Measurements from ENCODE around the genes SLC22A1 and PRKN.

DNA sequence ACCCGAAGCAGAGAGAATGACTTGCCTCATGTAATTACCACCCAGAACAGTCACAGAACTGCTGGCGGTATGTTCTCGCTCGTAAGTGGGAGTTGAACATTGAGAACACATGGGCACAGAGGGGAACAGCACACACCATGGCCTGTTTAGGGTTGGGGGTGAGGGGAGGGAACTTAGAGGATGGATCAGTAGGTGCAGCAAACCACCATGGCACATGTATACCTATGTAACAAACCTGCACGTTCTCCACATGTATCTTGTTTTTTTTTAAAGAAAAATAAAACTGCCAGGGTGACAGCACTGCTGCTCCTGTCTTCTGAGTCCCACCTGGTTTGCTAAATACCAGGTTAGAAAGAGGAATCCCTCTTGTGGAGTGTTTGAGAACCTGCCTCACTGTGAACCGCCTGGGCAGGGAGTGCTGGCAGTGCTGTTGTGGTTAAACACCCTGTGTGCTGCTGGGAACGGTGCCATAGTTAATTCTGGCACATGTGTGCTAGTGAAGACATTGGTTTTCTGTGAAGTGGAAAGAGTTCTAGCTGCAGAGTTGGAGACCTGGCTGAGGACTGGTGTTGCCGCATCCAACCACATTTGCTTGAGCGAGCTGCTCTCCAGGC is 72.6 kb downstream of the IGF2R start:
- PRO-cap, result no peak
- RAMPAGE, long total RNA, 4 experiments, result no peak in any of the 4 experiments

DNA sequence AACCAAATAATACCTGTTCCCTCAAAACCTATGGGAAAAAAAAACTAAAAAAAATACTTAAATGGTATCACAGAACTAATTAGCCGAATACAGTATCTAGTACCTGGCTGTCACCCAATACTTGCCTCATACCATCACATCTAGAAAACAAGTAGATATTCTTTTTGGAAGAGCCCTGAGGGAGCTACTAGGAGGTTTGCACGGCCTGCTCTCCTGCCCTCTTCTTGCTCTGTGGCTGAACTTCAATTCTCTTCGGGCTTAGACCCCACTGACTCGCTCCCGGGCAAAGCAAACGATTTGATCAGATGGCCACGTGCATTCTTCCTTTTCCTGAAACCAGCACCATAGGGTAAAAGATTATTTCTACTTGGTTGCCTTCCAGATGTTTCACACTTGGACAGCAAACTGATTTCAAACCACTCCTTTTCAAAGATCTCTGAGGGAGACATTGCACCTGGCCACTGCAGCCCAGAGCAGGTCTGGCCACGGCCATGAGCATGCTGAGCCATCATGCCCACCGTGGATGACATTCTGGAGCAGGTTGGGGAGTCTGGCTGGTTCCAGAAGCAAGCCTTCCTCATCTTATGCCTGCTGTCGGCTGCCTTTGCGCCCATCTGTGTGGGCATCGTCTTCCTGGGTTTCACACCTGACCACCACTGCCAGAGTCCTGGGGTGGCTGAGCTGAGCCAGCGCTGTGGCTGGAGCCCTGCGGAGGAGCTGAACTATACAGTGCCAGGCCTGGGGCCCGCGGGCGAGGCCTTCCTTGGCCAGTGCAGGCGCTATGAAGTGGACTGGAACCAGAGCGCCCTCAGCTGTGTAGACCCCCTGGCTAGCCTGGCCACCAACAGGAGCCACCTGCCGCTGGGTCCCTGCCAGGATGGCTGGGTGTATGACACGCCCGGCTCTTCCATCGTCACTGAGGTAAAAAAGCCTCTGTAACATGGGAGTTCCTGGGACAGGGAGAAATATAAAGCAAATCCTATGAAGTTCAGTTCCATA is at the start of gene SLC22A1:
SLC22A1 (plus strand) TSS at position 390 of the 999 bp plus-strand sequence.
- PRO-cap, result no peak
- RAMPAGE, long total RNA, 4 experiments, result no peak in any of the 4 experiments

GRCh38 chr6:160123888-160124792 is 2.5 kb downstream of the SLC22A1 start:
- PRO-cap, result no peak
- RAMPAGE, long total RNA, 4 experiments, result no peak in any of the 4 experiments

DNA sequence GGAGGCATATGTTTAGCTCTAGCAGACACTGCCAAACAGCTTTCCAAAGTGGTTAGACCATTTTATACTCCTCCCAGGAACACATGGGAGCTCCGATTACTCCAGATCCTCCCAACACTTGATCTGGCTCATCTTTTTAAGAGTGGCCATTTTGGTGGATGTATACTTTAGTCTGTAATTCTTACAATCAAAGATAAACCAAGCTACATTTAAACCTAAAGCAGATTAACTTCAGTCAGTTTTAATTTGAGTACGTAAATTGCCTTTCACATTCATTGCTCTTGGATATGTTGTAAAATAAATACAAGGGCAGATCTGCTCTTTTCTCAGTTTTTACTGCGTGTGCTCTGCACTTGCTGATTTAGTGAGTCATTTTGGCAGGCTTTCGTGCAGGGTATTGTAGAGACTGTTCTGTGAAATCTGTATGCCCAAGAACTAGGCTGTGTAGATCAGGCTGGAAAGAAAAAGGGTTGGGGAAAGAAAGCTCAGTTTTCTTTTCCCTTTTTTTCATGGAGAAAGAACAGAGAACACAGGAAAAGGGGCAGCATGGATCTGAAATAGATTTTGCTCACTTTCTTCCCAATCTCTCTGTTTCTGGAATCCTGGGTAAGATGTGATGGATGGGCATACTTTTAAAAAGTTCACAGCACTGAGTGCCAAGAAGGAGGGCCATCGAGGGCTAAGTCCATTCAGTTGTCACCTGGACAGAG is 19.7 kb downstream of the SLC22A1 start:
- PRO-cap, result no peak
- RAMPAGE, long total RNA, 4 experiments, result no peak in any of the 4 experiments

GRCh38 chr6:160437728-160438511 is 89.7 kb downstream of the SLC22A3 start:
- PRO-cap, result no peak
- RAMPAGE, long total RNA, 4 experiments, result no peak in any of the 4 experiments

GRCh38 chr6:160444905-160445616 is 96.9 kb downstream of the SLC22A3 start:
- PRO-cap, result no peak
- RAMPAGE, long total RNA, 4 experiments, result no peak in any of the 4 experiments

GRCh38 chr6:160697592-160698438 is 4.2 kb upstream of the PLG start:
- PRO-cap, result no peak
- RAMPAGE, long total RNA, 4 experiments, result no peak in any of the 4 experiments

DNA sequence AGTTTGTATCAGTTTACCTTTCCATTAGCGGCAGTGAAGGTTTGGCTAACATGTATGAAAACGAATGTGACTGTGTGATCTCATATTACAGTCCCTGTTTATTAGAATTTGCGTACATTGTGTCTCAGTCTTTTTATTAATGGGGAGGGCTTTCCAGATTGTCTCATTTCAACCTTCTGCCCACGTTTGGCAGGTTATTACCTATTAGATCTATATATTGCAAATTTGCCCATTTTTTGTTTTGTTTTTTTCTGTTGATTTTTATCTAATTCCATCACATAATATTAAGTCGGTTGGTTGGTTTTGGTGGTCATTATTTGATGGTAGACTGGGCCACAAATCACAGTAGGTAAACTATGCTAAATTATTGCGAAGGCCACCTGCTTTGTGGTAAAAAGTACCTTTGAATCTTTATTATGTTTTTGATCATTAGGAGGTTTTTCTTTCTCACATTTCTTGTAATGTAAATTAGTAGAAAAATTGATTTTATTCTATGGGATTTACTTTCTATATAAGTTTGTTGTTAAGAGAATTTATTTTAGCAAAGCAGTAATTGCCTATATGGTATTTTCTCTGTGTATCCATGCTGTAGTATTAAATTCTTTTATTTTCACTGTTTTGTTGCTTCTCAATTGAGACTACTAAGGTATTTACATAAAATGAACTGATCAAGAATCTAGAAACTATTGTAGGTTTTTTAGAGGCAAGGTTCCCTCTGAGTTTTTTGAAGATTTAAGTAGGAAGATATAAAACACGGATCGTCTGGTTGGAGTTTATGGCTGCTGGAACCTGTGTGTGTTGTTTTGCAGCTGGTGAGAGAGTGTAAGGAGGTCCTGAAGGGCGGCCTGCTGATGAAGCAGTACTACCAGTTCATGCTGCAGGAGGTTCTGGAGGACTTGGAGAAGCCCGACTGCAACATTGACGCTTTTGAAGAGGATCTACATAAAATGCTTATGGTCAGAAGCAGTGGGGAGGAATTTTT is 81.4 kb downstream of the MAP3K4 start:
- PRO-cap, result no peak
- RAMPAGE, long total RNA, 4 experiments, result no peak in any of the 4 experiments

DNA sequence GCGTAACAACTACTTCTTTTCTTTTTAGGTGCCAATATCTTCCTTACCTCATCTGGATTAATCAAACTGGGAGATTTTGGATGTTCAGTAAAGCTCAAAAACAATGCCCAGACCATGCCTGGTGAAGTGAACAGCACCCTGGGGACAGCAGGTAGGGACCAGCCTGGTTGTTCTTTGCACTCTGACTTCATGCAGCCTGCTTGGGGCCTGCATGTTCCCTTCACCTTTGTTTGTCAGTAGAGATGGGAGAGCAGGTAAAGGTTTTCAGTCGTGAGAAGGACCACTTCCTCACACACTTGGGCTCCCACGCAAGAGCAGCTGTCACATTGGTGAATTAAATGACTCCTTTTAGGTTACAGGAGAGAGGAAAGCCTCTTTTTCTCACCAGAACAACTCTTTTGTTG is 120.2 kb downstream of the MAP3K4 start:
- PRO-cap, result unidirectional peak, minus-strand start at position 228 of the sequence
- RAMPAGE, long total RNA, 4 experiments, result no peak in any of the 4 experiments

- PRO-cap, result no peak
- RAMPAGE, long total RNA, 4 experiments, result no peak in any of the 4 experiments
Measured at GRCh38 chr6:161133909-161134790, 139.7 kb downstream of the AGPAT4 start.

- PRO-cap, result no peak
- RAMPAGE, long total RNA, 4 experiments, result no peak in any of the 4 experiments
Measured at GRCh38 chr6:161186098-161186971, 87.5 kb downstream of the AGPAT4 start.

DNA sequence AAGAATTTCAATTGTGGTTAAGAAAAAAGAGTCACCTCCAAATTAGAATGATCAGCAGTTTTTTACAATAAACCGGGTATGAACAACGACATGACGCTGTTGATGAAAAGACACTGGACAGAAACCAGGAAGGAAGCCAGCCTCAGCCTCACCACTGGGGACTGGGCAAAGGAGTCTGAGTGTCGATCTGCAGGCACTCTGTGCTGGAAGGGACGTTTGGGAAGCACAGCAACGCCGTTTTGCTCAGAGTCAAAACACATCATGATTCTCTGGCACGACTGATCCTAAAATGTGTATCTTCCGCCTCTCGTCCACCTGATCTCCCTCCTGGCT is 69.0 kb downstream of the AGPAT4 start:
- PRO-cap, result no peak
- RAMPAGE, long total RNA, 4 experiments, result no peak in any of the 4 experiments

GRCh38 chr6:161254717-161255484 is 19.0 kb downstream of the AGPAT4 start:
- PRO-cap, result no peak
- RAMPAGE, long total RNA, 4 experiments, result no peak in any of the 4 experiments

DNA sequence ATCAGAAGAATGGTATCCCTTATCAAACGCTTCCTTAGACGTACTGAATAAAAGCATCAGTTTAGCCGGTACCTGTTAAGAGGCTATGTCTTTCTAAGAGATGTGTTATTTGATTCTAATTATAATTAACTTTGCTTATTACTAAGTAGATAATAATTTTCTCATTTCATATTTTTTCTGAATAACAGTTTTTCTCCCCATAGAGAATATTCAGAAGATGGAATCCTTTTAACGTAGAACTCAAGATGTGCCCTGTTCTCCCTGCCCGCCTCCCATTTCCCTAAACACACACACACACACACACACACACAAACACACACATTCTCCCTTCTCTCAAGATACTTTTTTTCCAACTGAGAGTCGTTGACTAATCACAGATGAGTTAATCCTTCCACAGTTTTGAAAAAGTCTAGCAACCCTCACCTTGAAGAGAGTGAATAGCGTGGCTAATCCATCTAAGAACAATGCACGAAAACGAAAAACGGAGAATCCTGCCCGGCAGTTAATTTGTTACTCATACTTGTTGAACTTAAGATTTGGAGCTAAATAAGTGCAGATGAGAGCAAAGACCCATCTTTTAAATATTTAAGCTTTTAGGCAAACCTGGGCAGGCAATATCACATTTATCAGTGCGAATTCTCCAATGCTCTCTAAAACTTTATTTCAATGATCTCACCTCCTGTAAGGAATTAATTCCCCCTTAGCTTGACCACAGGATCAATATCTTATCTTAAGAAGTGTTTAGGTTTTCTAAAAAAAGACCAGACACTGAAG is 1.3 kb downstream of the AGPAT4 start:
- PRO-cap, result no peak
- RAMPAGE, long total RNA, 4 experiments, result no peak in any of the 4 experiments

DNA sequence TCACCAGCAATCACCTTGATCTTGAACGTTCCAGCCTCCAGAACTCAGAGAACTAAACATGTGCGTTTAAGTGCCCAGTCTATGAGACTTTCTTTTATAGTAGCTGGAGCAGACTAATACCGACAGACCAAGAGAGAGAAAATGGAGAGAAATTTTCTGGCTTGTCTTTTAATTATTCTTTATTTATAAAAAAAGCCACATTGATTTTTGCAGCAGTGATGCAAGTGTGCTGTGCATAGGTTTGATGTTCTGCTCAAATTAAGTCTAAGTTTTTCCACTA is 366.1 kb downstream of the PRKN start:
- PRO-cap, result no peak
- RAMPAGE, long total RNA, 4 experiments, result no peak in any of the 4 experiments

DNA sequence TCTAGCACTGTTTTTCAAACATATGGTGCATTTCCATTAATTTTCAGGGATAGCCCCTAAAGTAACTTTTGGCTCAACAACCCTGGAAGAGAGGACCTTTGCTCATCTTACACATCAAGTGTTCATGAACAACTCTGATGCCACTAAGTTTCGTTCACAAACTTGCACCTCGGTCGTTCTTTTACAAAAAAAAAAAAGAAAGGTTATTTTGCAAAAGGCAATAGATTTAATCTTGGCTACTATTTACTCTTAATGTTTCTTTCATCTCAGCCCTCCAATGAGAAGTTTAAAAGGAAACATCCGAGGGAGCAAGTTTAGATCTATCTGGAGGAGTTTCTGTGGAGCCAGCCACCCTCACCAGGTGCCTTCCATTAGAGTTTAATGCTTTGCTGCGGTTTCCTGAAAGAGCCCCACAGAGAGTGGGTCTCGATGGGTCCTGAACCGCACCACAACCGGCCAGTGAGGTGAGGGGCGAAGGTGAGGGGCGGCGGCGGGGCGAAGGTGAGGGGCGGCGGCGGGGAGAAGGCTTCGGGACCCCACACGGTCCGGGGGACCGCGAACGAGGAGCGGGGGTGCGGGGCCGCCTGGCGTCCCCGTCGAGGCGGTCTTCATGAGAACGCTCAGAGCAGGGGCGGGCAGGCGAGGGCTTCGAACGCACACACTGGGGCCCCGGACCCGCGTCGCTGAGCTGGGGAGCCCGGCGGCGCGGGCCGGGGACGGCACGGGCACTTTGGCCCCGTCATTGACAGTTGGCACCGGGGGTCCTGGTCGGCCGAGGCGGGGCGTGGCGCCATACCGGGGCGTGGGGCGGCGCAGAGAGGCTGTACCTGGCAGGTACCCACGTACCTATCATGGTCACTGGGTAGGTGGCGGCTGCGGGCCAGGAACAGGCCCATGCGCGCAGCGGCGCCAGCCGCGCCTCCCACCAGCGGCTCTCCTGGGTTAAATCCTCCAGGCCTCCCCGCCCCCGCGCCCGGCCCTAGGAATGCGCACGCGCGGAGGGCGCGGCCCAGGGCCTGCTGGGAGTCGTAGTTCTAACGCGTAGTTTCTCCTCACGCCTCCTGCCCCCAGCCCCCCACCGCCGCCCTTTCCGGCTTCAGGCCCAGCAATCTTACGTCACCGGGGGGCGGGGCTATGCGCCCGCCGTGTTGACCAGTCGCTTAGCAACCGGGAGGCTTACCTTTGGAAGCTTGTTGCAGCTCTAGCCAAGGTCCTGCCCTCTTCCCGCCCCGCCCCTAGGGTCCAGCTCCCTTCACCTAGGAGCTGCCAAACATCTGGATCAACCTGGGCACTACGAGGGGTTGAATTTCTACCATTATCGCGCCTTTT is at the start of gene PRKN:
PRKN (minus strand) TSS at position 951 of the 1,329 bp plus-strand sequence.
- PRO-cap, result unidirectional peak, plus-strand start at position 317 of the sequence; unidirectional peak, minus-strand start at position 851 of the sequence; bidirectional peak, plus-strand start at position 1,187 of the sequence, minus-strand start at position 939 of the sequence
- RAMPAGE, long total RNA, 4 experiments, result start-site peak on the minus strand in 4 of 4 experiments, centred at positions 956 to 960 of the sequence, 19 to 127 reads per replicate

DNA sequence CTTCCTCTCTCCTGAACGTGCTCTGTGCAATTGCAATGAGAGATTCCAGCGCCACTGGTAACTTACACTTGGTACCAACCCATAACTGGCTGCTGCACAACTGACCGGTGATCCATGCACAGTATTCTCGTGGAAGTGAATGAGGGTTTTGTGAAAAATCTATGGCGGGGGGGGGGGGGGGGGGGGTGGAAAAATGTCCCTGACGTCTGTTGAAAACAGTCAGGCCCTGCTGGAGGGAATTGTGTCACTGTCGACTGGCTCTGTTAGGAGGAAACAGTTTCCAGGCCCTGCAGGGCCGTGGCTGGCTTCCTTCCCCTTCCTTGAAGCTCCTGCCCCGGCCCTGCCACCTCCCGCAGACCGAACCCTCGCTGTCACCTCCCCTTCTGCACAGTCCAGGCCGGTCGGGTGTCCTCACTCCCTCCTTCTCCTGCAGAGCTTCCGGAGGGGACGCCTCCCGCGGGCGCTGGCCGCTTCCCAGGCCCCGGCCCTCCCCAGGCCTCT is 265.7 kb upstream of the QKI start:
- PRO-cap, result no peak
- RAMPAGE, long total RNA, 4 experiments, result no peak in any of the 4 experiments

DNA sequence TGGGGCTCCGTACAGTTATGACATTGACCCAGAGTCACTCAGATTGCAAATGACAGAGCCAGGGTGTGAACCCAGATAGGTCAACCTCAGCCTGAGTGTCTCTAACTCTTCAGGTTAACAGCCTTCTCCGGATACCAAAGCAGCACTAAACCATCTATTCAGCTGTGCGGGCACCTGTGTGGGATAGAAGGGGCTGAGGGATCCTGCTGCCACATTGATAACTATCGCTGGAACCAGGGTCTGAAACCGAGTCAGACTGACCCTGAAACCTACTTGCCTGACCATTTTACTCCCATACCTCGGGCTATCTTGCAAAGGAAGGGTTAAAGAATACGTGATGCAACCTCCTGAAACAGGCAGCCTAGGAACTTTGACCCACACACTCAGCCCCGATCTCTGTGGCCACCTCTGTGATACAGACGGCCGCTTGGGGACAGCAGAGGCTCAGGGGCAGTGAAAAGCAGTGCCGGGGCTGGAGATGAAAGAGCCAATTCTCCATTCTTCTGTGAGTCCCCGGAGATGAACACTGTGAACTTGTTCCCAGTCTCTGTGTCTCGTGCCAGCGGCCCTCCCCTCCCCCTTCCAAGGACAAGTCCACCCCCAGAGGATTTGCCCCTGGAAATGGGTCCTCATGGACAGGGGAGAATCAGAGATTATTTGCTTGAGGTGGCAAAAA is 233.4 kb upstream of the QKI start:
- PRO-cap, result no peak
- RAMPAGE, long total RNA, 4 experiments, result no peak in any of the 4 experiments

DNA sequence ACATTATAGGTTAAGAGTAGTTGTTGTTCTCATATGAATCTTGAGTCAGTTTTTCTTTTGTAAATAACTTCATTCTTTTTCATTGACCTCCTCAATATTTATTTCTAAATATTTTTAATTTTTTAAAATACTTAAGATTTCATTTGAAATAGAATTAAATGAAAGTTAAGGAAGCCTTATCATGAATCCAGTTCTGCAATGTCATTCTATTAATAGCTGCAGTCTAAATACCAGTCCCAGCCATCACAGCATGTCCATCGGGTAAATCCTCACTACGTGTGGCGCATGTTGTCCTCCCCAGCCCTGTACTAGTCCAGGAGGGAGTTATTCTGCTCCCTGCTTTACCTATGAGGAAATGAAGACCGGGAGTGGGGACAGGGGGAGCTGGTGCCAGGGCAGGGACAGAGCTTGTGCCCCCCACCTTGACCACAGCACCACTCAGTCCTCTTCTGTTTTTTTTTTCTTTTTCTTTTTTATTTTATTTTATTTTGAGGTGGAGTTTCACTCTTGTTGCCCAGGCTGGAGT is 125.1 kb upstream of the QKI start:
- PRO-cap, result no peak
- RAMPAGE, long total RNA, 4 experiments, result no peak in any of the 4 experiments

- PRO-cap, result no peak
- RAMPAGE, long total RNA, 4 experiments, result no peak in any of the 4 experiments
Measured at GRCh38 chr6:163346357-163347062, 68.0 kb upstream of the QKI start.

Data from esophagus squamous epithelium (tissue), 4 donors.